Mesothelial cell of epicardium (in vitro differentiated cells): ENCODE results near the gene WDFY3.

- PRO-cap: no peak
These were observed 179.0 kb upstream of the RASGEF1B start for GRCh38 chr4:81650682-81651191.

DNA sequence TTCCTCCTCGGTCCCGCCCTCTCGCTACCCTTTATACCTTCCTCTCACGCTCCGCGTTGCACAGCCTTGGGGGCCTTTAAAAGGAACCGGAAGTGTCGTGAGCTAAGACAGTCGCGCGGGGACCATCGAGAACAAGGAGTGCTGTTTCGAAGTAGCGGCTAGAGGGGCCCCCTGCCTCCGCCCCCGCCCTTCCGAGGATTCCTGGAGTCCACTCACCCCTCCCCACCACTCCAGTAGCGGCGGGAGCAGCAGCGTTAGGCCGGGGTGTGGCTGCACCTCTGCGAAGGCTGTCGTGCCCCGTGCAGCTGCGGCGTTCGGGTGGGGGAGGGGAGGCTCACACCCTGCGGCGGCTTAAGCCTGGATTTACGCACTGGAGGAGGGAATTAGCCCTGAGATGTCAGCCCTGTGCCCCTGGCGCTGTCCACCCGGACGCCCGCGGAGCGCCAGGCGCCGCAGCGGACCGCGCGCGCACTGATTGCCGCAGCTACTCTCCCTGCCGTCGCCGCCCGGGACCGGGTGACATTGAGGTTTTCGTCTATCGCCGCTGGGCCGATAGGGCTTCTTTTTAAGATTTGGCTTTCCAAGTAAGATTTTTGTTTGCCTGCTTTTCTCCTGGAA is 400 bp upstream of the HNRNPD start:
- PRO-cap: bidirectional peak, plus-strand start at position 105 of the sequence, minus-strand start outside the sequence; unidirectional peak, minus-strand start at position 473 of the sequence

GRCh38 chr4:82753536-82754236 is 44.9 kb downstream of the SCD5 start:
- PRO-cap: no peak

DNA sequence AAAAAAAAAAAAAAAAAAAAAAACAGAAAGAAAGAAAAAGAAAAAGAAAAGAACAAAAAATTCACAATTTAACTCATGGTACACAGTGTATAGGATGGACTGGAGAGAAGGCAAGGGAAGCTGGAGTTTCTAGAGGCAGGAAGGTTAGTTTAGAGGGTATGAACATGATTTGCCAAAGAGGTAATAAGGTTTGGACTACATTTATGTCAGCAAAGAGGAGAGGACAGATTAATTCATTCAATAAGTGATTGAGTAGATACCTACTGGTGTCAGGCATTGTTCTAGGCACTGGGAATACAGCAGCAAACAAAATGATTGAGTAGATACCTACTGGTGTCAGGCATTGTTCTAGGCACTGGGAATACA is 25.8 kb downstream of the PLAC8 start:
- PRO-cap: no peak

DNA sequence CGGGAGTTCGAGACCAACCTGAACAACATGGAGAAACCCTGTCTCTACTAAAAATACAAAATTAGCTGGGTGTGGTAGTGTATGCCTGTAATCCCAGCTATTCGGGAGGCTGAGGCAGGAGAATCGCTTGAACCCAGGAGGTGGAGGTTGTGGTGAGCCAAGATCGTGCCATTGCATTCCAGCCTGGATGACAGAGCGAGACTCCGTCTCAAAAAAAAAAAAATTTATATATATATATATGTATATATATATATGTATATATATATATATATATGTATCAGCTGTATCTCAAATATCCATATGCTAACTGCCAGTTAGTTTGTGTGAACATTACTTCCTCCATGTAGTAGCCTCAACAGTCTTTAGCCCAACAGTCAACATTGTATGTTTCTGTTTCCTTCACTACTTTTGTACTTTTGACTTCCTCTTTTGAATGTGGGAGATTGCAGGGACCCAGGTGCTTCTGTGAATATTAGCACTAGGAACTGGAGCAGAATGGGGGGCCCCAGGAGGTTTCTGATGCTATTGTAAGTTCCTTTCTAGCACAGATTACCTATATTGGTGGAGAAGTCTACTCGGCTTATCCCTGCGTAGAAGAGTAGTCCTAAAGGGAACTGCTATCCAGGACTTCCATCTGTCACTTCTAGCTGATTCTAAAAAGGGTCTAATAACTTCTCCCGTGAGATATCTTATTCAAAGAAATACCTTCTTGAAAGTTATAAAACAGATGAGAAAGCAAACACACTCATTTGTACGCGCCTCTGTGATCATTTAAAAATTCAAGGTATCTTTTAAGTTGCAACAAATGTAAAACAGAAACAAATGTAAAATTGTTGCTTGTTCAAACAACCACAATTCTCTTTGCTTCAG is 2.3 kb downstream of the PLAC8 start:
- PRO-cap: no peak

DNA sequence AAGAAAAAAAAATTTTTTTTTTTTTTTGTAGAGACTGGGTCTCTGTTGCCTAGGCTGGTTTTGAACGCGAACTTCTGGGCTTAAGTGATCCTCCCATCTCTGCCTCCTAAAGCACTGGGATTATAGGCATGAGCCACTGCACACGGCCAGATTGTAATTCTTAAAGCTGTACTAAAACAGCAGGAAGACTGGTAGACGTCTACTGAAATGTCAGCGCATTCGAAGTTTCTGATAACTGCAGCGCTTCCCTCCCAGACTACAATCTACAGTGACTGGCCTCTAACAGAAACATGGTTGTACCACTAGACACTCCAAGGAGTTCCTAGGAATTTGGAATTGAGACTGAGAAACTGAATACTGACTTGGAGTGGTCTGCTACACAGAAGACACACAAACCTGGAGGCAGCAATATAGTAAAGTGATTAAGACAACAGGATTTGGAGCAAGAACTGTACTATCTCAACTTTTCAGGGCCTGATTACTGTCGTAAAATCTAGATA is 994 bp downstream of the HELQ start:
- PRO-cap: no peak

GRCh38 chr4:83536677-83536838 is 650 bp downstream of the GPAT3 start:
- PRO-cap: no peak

- PRO-cap: no peak
These were observed 60.0 kb downstream of the GPAT3 start for GRCh38 chr4:83595961-83596249.

DNA sequence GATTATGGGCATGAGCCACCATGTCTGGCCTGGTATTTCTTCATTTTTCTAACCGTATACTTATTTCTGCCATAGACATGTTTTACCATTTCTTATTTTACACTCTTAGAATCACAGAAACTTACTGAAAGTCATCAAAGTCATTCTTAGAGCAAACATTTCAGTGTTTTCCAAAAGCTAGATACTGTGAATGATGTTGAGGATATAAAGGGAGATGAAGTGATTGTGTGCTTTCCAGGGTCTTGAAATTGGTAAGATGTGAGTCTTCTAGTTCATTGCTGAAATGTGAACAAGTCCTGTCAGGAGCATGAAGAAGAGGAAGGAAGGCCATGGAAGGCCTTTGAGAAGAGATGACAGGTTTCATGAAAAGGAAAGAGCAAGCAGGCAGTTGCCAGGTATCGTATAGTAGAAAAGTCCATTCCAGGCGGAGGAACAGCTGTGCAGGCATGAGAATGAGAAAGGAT is 42.2 kb downstream of the CDS1 start:
- PRO-cap: no peak

GRCh38 chr4:84736942-84737583 is 154.1 kb downstream of the CDS1 start:
- PRO-cap: no peak

- PRO-cap: bidirectional peak, plus-strand start at chr4:84966921, minus-strand start at chr4:84966672
These were observed at the start of gene WDFY3 for GRCh38 chr4:84966514-84967633. WDFY3 (minus strand) TSS chr4:84966690.

DNA sequence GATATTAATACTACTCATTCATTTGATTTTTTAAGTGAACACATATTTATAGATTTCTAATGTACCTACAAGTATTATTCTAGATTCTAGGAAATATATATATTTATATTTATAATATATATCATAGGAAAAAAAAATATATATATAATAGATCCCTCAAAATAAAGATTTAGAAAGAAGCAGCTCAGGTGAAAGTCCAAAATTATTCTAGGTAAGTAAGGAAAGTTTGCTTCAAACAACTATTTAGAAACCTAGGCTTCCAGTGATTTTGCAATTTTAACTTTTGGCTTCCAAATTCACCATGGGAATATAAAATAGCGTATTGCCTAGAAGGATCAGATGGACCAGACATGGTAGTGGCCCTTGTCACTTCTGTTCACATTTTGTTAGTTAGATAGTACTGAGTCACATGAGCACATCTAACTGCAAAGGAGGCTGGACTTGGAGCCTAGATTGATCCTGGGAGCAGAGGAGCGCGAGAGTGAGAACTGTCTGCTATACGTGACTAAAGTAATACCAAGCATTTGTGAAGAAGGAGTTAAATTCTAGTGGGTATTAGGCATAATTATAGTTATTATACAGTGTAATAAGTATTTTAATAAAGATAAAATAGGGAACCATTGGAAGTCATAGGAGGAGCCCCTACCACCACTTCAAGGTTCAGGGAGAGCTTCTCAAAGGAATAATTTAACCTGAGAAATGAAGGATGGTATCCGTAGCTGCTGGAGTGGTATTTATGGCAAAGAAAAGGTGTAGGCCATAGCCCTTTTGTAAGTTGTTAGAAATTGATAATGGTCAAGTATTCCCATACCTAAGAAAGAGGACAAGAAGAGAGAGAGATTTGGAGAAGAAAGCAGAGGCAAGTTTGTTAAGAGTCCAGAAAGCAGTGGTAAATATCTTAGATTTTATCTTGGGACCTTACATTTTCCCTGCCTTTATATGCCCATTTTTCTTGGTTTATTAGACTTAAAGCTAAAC is 102.4 kb downstream of the ARHGAP24 start:
- PRO-cap: no peak

DNA sequence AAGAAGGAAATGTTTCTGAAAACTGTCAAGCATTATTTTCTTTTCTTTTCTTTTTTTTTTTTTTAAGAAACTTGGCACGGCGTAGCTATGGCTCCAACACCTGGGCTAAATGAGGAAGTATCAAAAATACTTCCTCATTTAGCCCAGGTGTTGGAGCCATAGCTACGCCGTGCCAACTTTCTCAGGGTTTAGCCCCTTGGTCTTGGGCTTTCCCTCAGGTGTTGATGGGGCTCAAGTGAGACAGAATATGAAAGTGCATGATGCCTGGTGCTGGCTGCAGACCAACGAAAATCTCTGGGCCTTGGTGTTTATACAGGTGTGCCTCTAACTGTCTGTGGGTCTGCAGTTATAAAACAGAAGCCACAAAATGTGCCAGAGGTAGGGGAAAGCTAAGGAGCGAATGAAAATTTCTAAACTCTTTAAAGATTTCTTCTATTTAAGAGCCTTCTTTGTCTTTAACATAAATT is 132.7 kb downstream of the ARHGAP24 start:
- PRO-cap: no peak

- PRO-cap: no peak
These were observed 308.5 kb downstream of the ARHGAP24 start for GRCh38 chr4:85783268-85784071.

GRCh38 chr4:85922315-85922708 is 437.5 kb downstream of the MAPK10 start:
- PRO-cap: no peak

GRCh38 chr4:86452008-86452278 is 92.1 kb upstream of the MAPK10 start:
- PRO-cap: no peak

- PRO-cap: no peak
These were observed 53.6 kb downstream of the AFF1 start for GRCh38 chr4:86988197-86988930.

- PRO-cap: no peak
These were observed 83.0 kb downstream of the AFF1 start for GRCh38 chr4:87017472-87018517.

DNA sequence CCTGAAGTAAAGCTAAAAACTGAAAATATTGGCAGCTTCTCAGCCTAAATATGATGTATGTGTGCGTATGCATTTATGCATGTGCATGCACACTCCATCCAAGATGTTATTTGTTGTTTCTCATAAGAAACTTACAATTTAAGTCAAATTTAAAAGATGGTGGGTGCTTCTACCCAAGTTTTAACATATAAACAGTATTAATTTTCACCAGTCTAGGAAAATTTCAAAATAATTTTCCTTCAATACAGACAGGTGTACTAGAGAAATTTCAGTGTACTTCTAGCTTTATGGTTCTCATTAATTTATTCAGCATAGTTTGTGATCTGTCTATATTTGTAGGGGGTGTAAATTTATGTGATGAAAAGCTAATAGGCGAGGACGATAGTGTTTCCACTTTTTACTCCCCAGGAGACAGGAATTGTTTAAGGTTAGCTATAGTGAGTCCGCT is 135.7 kb downstream of the AFF1 start:
- PRO-cap: no peak

DNA sequence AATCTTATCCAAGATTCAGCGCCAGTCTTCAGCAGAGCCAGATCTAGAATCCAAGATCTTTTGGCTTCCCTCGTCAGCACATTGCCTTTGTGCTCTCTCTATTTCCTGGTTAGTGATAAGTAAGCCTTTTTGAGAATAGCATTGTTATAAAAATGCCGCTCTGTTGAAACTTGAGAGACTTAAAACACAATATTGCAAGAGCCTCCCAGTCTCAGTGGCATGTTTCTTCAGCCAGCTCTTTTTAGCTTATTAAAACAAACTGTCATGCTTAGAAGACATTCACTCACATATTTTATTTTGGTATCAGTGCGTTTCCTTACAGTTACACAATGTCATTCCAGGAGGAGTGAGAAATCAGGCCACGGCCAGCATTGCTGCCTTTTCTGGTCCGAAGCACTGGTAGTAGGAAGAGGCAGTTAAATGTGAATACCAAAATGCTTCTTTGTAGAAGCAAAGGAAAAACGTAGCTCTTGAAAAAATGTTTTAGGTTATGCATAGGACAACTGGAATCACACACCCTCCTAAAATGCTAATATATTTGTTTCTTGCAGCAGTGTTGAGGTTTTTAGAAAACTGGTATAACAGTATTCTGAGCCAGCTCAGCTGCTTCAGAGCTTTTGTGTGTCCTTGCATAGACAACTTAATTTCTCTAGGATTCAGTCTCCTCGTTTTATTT is 141.2 kb downstream of the KLHL8 start:
- PRO-cap: no peak